H4 (cell line): Measurements from ENCODE around the gene CYS1.

GRCh38 chr2:10034164-10034816 lies 9.1 kb upstream of the KLF11 start:
- RAMPAGE, long total RNA, result no peak

DNA sequence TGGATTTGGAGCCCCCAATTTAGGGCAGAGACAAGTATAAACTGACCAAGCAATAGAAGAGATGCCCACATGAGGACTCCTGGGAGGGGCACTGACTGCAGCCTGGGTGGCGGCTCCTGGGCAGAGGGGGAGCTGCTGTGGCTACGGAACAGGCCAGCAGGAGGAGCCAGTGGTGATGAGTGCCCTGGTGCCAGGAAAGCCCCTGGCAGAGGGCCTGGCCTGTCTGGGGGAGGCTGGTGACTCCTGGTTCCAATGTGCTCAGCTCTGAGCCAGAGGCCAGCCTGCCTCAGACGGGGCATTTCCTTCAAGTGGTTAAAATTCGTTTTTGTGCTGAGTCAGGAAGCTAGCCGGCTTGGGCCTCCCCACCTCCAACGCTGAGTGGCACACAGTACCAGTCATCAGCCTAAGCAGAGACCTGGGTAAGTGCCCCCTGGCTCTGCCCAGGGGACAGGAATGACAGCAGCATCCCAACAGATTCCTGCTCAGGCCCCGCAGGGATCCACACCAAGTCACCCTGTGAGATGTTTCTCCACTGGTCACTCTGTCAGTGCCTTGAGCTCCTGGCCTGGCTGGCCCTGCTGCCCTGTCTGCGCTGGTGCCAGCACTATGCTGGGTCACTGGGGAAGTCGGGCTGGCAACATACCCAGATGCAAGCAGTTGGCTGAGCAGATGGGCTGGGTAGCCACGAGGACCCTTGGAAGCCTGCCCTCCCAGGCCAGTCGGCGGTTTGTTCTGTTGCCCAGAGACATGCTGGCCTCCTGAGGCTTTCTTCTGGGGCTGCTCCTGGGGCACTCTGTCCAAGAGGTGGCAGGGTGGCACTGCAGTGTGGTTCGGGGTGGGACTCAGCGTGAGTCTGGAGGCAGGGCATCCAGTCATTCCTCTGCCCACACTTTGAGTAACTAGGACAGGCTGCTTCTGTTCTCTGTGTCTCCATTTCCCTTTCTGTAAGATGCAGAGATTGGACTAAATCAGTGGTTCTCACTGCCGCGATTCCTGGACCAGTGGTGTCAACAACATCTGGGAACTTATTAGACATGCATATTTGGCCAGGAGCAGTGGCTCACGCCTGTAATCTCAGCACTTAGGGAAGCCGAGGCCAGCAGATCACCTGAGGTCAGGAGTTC lies 7.0 kb upstream of the KLF11 start:
- RAMPAGE, long total RNA, result no peak

- RAMPAGE, long total RNA, result no peak
Measured at GRCh38 chr2:10039980-10040358, 3.4 kb upstream of the KLF11 start.

GRCh38 chr2:10048640-10048984 lies 5.3 kb downstream of the KLF11 start:
- RAMPAGE, long total RNA, result no peak

- RAMPAGE, long total RNA, result no peak
Measured at GRCh38 chr2:10079859-10080428, at the start of gene CYS1. Gene CYS1 (minus strand): TSS chr2:10080411.

- RAMPAGE, long total RNA, result no peak
Measured at GRCh38 chr2:10241226-10241594, 61.5 kb upstream of the HPCAL1 start.

GRCh38 chr2:10241660-10242141 lies 61.0 kb upstream of the HPCAL1 start:
- RAMPAGE, long total RNA, result no peak

GRCh38 chr2:10269935-10270602 lies 32.6 kb upstream of the HPCAL1 start:
- RAMPAGE, long total RNA, result no peak

DNA sequence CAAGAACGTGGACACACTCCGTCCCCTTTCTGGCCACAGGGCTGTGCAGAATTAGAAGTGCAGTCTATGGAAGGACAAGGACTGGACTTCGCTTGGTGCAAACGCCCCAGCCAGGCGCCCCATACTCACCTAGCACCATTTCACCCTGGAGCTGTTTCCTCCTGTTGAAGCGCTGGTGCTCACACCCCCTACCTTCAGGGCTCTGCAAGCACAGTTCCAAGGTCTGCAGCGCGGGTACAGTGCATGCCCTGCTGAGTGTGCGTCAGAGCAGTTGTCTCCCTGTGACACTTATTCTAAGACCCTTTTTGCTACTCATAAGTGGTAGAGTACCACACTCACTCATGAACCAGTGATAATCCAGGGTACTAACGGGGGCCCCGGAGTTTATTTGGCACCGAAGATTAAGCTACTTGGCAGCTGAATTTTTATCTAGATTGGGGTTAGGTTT lies 3.1 kb downstream of the HPCAL1 start:
- RAMPAGE, long total RNA, result no peak

- RAMPAGE, long total RNA, result no peak
Measured at GRCh38 chr2:10308475-10308767, 5.7 kb downstream of the HPCAL1 start.

- RAMPAGE, long total RNA, result no peak
Measured at GRCh38 chr2:10331642-10332792, 29.3 kb downstream of the HPCAL1 start.

- RAMPAGE, long total RNA, result no peak
Measured at GRCh38 chr2:10374247-10374976, 71.7 kb downstream of the HPCAL1 start.

DNA sequence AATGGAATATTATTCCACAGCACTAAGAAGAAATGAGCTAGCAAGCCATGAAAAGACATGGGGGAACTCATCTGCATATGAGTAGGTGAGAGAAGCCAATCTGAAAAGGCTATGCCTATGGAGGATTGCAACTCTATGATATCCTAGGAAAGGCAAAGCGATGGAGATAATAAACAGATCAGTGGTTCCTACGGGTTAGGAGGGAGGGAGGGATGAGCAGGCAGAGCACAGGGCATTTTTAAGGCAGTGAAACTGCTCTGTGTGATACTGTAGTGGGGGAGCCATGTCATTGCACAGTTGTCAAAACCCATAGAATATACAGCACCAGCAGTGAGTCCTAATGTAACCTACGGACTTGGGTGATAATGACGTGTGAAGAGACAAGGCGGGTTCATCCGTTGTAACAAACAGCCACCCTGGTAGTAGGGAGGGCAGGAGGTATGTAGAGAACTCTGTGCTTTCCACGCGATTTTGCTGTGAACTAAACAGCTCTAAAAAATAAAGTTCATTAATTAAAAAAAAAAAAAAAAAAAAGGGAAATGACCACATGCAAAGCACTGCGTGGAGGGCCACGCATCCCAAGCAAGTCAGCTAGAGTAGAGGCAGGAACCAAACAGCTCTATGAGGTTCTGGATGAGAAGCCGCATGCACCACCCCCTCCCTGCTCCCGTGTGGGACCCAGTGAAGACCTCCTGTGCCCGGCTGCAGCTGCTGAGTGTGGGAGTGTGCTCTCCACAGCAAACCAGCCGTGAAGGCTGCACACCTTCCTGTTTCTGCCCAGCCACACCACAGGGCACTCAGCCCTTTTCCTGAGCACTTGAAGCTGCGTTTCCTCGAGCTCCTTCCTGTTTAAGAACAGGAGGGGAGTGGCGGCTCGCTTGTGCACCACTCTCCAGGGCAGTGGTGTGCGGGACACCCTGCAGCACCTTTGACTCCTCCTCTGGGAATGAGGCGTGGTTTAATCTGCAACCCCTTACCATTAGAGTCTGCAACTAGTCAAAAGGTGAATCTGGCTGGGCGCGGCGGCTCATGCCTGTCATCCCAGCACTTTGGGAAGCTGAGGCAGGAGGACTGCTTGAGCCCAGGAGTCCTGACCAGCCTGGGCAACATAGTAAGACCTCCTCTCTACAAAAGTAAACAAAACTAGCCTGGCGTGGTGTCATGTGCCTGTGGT lies 65.7 kb downstream of the ODC1 start:
- RAMPAGE, long total RNA, result no peak

GRCh38 chr2:10398407-10399260 lies 49.5 kb downstream of the ODC1 start:
- RAMPAGE, long total RNA, result no peak

DNA sequence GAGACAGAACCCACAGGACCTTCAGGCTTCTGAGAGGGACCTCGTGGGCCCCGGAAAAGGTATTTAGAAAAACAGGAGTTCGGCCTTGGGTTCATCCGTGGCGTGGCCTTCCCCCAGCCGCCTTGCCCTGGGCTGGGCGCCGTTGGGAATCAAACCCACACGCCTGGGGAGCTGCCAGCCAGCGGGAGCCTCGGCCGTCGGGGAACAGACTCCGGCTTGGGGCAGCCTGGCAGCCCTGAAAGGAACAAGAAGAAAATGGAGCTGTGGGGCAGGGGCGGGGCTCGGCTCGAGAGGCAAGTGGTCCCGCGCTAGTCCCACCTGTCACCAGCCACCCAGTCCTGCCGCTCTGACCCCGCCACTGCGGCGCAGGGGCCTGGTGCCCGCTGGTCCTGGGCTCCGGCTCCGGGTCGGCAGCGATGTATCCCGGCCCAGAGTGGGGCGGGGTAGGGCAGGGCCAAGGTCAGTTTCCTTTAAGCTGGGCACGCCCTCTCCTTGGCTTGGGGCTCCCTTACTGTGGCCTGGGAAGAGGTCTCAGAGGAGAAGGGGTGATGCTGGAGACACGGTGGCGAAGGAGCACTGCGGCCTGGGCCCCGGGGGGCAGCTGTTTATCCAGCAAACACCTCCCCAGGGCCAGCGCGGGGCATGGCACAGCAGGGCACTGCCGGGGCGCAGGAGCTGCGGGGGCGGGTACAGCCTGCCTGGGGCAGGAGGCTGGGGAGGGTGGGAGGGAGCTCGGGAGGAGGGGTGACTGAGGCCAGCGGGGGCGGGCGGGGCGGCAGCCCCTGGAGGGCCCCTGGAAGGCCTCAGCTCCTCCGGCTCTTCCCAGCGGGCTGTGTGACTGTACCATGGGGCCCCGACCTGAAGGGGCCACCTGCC lies 15.7 kb downstream of the ODC1 start:
- RAMPAGE, long total RNA, result no peak

- RAMPAGE, long total RNA, result no peak
Measured at GRCh38 chr2:10550352-10550965, 102.3 kb upstream of the ODC1 start.

GRCh38 chr2:10590599-10591216 lies 99.1 kb downstream of the NOL10 start:
- RAMPAGE, long total RNA, result no peak

GRCh38 chr2:10812920-10813715 lies 533 bp upstream of the PDIA6 start:
- RAMPAGE, long total RNA, result no peak

- RAMPAGE, long total RNA, result no peak
Measured at GRCh38 chr2:10873480-10874293, 38.0 kb upstream of the KCNF1 start.

GRCh38 chr2:11073786-11074132 lies 59.2 kb upstream of the C2orf50 start:
- RAMPAGE, long total RNA, result no peak